ENCODE results near the genes LPIN1 and NBAS.

DNA sequence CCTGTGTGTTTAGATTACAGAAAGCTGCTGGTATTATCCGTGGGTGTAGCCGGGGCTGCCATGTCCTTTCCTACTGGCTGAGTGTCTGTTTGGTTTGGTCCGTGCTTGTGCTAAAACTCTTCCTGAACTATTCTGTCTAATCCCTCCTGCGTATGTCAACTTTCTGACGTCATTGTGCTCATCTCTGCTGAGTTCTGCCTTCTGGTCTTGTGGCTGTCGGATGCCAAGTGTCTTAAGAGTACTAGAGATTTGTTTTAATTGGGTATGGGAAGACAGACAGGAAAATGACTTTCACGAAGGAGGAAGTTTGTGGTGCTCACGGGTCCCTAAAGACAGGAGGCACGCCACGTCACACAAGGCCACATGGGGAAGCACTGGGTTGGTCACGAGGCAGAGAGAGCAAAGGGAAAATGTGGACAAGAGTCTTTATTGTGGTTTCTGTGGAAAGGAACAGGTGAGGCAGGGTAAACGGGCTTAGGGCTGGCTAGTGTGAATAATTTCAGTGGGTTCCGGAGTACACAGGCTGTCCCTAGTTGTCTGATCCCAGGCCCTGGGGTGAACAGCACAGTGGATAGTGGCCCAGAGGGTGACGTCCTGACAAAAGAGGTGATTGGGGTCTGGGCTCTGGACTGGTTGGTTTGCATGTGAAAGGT is 31.9 kb upstream of the NTSR2 start:
- PRO-cap: no peak

GRCh38 chr2:11743753-11744648 is 2.4 kb upstream of the LPIN1 start:
- PRO-cap: bidirectional peak, plus-strand start at chr2:11744341, minus-strand start at chr2:11744283; unidirectional peak, plus-strand start at chr2:11744341

DNA sequence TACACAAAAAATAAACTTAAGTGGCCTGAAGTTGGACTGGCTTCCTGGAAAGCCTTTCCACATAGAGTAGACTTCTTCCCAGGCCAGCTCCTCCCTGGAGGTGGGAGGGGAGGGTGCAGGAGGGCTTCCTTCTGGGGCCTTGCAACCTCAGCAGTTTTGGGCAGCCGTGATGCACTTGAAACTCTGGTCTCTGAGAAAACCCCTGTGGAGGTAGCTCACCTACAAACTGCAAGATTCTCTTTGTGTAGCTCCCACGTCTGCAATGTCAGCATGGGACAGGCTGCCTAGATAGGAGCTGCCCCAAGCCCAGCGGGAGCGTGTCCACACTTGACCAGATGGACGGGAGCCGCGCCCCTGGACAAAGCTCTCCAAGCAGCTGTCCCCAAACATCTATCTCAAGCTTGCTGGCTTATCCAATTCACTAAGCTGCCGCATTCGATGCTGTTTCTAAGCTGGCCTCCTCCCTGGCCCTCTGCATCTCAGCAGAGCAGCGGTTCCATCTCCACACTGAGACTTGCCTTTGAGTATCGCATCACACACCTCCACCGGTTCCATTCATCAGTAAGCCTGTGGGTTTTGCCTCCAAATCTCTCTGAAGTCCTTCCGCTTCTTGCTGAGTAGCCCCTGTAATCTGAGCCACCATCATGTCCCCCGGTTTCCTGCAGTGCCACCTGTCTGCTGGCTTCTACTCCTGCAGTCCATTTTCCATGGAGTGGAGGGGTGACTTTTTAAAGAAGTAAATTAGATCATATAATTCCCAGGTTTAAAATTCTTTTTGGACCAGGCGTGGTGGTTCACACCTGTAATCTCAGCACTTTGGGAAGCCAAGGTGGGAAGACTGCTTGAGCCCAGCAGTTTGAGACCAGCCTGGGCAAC is 1.5 kb upstream of the LPIN1 start:
- PRO-cap: unidirectional peak, minus-strand start at position 63 of the sequence

DNA sequence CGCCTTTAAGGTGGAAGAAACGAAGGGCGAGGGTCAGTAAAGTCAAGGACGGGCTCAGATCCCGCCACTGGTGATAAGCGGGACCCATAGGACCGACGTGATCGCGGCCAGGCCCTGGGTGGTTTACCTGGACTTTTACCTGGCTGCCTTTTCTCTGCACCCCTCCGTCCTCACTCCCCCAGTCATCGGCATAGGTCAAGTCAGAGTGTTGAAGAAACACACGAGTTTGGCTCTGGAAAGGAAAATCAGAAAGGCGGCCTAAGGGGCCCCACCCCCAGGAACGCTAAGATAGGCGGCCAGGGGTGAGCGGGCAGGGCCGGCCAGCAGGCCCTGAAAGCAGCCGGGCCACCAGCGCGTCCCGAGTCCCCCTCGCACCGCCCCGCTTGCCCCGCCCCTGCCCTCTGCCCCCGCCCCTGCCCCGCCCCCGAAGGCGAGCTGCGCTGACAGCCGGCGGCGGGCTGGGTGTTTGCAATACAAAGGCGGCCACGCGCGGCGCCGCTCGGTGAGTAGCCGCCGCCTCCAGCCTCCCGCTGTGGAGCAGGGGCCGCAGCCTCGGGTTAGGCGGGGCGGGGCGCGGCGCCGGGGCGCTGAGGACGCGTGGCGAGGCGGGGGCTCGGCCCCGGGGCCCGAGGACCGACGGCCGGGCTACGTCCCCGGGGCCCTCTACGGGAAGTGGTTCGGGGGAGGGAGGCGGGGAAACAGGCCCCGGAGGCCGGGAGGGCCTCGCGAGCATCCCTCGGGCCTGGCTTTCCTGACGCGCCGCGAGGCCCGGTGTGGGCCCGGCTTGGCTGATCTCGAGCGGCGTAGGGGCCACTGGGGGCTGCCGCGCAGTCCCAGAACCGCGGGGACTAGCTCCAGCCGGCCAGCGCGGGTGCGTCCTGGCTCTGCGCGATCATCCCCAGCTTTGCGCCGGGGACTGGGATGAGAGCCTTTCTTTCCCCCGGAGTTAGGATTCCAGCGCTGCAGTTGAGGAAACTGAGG is at the start of gene LPIN1:
TSS of gene LPIN1 (plus strand) at position 463 of the 981 bp plus-strand sequence.
- PRO-cap: bidirectional peak, plus-strand start at position 446 of the sequence, minus-strand start at position 210 of the sequence; bidirectional peak, plus-strand start at position 904 of the sequence, minus-strand start at position 906 of the sequence

DNA sequence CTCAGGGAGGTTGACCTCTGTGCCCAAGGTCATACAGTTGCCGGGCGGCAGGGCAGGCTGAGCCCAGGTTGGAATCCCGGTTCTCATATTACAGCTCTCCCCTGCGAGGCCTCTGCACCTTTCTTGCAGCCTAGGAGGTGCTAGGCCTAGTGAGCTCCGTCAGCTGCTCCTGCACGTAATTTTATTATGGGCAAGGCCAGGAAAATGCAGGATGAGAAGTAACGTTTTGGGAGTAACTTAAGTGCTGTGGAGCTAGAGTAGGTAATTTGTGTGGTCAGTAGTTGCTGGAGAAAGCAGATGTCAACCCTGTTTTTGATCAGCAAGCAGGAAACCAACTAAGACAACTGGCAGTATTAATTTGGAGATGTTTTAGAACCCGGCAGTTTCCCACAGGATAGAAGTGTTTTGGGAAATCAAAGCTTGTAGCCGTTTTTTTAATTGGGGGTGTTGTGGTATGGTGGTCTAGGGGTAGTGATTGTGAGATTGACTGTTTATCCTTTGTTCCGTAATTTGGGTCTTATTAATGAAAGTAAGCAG is 787 bp downstream of the LPIN1 start:
- PRO-cap: no peak

DNA sequence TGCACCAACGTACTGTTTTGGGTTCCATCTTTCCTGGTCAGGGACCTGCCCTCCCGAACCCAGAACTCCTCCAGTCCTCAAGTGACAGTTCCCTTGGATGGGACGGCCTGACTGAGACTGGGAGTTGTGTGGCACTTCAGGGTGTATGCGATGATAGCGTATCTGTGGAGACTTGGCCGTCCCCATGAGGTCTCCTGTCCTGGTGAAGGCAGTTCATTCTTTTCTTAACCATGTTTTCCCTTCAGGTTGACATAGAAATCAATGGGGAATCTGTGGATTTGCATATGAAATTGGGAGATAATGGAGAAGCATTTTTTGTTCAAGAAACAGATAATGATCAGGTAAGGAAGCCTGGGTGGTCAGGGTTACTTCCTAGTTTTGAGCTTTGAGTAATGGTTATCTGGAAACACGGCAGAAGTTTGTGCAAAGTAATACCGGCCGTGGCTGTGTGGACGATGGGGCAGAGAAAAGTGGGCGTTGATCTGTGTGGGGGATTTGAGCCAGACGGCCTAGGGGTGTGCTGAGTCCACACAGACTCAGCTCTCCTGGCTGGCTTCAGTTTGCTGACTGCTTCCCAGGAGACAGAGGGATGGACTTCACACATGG is 21.2 kb downstream of the LPIN1 start:
- PRO-cap: no peak

DNA sequence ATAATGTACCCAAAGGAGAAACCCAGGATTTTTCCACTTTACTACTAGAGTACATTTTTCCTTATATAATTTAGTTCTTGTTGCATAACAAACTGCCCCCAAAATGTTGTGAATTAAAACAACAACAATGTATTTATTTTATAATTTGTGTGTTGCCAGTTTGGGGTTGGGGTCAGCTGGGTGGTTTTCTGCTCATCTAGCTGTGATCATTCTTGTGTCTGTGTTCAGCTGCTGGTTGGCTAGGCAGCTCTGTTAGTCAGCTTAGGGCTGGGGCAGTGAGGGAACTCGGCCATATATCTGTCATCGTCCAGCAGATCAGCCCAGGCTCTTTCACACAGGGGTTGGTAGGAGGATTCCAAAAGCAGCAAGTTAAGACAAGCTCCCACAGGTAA is 121.4 kb downstream of the LPIN1 start:
- PRO-cap: no peak

- PRO-cap: no peak
Measured at GRCh38 chr2:12034333-12034950, 288.0 kb downstream of the LPIN1 start.

DNA sequence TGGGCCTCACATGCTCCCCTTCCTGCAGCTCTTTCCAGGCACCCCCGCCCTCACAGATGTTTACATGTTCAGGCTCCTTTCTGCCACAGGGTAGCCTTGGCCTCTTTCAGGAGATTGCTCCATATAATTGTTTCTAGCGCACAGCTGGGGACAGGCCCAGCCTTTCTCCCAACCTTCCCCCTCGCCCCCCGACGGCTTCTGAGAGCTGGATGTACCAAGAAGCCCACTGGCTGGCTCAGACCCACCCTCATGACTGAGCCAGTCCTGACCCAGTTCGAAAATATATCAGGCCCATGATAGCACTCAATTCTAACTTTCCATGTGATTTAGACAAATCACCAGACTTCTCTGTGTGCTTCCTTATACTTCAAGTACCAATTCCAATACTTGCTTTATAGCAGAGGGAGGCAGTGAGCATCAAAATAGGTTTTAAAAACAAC is 288.2 kb upstream of the TRIB2 start:
- PRO-cap: no peak

GRCh38 chr2:12478848-12479104 is 238.0 kb upstream of the TRIB2 start:
- PRO-cap: no peak

DNA sequence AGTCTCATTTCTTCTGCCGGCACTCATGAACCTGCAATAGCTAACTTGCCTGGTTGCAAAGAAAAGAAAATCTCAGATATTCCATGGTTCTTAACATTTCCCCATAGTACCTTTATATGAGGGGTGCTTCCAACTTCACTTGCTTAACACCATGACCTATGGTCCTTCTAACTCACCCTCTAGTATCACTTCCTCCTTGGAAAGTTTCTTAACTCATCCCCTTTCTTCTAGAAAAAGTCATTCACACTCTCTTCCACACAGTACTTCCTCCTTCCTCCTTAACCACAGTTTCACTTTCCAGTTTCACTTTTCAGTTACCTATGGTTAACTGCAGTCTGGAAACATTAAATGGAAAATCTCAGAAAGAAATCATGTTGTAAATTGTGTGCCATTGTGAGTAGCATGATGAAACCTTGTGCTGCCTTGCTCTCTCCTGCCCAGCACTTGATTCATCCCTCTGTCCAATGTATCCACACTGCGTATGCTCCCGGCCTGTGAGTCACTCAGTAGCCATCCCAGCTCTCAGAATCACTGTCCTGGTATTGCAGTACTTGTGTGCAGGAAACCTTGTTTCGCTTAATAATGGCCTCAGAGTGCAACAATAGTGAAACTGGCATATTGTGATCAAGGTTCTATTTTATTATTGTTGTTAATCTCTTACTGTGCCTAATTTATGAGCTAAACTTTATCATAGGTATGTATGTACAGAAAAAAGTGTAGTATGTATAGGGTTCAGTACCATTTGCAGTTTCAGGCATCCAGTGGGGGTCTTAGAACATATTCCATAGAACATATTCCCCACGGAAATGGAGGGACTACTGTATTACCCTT is 128.6 kb upstream of the TRIB2 start:
- PRO-cap: no peak

GRCh38 chr2:12613076-12613559 is 103.6 kb upstream of the TRIB2 start:
- PRO-cap: no peak

DNA sequence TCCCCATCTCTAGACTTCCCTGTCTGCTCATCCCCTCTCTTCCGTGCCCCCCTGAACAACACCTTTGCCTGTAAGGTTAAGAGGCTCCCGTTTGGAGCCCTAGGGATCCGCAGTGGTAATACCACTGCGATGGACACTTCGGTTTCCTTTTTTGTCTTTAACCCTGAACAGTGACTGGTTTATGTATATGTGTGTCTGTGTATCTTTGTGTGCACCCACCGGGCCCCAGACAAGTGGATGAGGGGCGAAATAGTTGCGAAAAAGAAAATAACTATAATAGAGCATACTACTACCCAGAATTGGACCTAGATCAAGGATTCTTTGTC is 2.5 kb downstream of the TRIB2 start:
- PRO-cap: no peak

DNA sequence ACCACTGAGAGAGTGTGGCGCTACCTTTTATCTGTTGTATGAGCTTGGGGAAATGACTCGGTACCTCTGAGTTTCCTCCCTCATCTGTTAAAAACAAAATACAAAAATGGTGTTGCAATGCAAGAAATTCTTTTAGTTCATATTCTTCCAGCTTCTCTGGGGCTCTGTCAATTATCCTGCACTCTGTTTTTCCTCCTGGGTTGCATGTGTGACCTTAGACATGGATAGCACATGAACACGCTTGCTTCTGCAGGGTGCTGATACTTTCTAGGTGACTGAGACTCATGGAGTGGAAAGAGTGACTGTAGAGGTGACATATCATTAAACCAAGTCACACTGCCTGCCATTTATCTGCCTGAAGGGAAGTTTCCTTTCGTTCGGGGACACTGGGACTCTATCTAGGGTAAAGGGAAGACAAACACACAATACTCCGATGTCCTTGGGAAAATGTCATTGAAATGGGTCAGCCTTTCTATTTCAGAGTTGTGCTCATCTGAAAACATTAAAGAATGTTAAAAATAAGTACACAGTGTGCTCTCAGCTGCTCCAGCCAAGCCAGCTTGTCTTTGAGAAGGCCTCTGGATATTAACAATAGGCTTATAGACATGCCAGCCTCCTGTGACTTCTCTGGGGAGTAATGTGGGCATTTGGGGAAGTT is 91.4 kb downstream of the TRIB2 start:
- PRO-cap: no peak

- PRO-cap: no peak
Measured at GRCh38 chr2:12824227-12824823, 107.6 kb downstream of the TRIB2 start.

GRCh38 chr2:14872860-14873145 is 240.3 kb downstream of the LRATD1 start:
- PRO-cap: no peak

DNA sequence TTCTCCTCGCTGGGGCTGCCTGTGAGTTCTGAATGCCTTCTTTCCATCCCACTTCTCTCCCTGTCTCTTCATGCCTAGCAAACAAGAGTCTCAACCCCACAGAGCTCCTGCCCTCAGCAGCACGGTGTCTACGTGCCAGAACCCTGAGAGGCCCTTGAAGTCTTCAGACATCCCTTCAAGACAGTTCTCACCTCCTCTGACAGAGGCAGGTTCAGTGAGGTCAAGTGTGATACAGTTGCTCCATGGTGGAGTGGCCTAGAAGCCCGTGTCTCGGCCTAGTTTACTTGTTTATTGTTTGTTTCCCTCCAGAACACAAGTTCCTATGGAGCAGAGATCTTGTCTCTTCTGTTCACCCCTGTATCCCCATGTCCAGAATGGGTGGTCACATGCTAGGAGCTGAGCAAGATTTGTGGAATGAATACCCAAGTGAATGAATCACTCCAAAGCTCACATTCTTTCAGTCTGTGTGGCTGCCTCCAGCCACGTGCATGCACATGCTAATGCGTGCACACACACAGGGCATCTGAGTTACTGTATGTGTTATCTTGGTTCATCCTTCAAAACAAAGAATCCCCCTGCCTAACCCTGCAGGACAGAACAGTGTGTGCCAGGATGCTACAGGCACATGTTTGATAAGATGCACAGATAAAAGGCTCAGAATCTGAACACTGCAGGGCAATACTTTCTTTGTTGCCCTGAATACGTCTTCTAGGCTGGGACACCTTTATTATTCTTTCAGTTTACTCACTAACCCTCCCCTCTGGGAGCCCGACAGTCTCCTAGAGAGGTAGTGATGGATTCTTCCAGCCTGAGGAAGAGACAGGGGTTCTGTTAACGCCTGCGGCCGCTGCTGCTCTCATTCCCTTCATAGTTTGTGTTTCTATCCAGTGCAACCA is 391.5 kb downstream of the NBAS start:
- PRO-cap: no peak

GRCh38 chr2:15560562-15561546 is at the start of gene NBAS:
NBAS (minus strand) TSS chr2:15561334.
- PRO-cap: bidirectional peak, plus-strand start at chr2:15561439, minus-strand start at chr2:15561319

GRCh38 chr2:16069504-16070717 is 129.6 kb downstream of the MYCN start:
- PRO-cap: no peak

- PRO-cap: no peak
Measured at GRCh38 chr2:16105284-16106103, 165.1 kb downstream of the MYCN start.

Measured in left lung (tissue), 1 donor.